Endothelial cell (in vitro differentiated cells): ENCODE data around the genes GPNMB and NPY.

DNA sequence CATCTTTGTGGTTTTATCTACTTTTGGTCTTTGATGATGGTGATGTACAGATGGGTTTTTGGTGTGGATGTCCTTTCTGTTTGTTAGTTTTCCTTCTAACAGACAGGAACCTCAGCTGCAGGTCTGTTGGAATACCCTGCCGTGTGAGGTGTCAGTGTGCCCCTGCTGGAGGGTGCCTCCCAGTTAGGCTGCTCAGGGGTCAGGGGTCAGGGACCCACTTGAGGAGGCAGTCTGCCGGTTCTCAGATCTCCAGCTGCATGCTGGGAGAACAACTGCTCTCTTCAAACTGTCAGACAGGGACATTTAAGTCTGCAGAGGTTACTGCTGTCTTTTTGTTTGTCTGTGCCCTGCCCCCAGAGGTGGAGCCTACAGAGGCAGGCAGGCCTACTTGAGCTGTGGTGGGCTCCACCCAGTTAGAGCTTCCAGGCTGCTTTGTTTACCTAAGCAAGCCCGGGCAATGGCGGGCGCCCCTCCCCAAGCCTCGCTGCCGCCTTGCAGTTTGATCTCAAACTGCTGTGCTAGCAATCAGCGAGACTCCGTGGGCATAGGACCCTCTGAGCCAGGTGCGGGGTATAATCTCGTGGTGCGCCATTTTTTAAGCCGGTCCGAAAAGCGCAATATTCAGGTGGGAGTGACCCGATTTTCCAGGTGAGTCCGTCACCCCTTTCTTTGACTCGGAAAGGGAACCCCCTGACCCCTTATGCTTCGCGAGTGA lies 49.1 kb upstream of the FERD3L start:
- PRO-cap: unidirectional peak, plus-strand start at position 443 of the sequence

GRCh38 chr7:20179511-20180051 lies 37.6 kb downstream of the MACC1 start:
- PRO-cap: no peak

DNA sequence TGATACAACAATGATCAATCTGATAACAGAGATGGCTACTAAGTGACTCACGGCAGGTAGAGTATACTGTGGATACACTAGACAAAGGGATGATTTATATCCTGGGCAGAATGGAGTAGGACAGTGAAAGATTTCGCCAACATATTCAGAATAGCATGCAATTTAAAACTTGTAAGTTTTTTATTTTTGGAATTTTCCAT lies 34.2 kb upstream of the ITGB8 start:
- PRO-cap: no peak

DNA sequence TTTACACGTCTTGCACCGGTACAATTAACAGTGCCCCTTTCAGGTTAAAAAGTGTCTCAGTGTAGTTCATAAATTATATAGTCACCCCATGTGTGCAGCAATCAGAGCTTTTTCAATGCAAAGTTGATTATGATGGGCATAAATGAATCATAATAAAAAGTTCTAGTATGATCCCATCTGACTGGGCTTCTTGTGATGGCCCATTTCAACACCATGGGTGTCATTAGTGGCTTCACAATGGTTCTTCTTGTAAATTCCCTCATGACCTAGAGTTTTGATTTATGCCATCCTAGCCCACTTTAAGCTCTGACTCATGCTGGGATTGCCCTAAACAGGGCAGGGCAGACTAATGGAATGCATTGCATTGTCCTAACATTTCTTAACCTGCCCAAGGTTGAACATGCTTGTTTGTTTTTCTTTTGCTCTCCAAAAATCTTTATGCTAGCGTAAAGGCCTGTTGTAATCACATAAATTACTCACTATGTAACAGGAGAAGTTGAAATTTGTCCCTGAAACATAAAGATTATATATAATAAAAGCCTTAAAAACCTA lies 22.2 kb downstream of the ITGB8 start:
- PRO-cap: no peak

DNA sequence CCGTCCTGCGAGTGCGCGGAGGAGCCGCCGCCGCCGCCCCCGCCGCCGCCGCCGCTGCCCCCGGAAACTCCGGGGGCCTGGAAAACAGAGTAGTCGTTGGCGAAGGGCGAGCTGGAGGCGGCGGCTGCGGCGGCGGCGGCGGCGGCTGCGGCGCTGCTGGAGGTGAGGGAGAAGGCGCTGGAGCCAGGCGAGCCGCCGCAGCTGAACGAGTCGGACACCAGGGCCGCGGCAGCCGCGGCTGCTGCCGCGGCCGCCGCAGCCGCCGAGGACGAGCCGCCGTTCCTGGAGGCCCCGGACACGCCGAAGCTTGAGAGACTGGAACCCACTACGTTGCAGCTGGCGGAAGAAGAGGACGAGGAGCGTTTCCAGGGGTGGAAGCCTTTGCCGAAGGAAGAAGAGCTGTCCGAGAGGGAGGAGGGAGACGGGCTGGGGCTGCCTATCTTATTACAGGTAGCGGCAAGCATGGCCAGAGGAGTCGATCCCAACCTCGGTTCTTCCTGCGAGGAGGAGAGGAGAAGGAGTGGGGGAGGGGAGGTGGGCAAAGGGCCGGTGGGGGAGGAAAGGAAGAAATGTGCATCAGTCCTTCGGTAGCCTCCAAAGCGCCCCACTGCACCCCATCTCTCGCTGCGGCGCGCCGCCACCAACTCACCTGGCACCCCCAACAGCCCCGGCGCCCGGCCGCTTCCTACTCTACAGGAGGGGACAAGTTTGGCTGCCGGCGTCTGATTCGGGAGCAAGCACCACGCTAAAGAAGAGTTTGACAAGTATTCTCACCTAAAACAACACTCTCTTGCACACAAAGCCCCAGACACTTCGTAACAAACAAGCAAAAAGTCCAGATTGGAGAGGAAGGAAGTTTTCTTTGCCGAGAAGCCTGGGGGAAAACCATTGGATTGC lies 1.1 kb downstream of the SP8 start:
- PRO-cap: no peak

DNA sequence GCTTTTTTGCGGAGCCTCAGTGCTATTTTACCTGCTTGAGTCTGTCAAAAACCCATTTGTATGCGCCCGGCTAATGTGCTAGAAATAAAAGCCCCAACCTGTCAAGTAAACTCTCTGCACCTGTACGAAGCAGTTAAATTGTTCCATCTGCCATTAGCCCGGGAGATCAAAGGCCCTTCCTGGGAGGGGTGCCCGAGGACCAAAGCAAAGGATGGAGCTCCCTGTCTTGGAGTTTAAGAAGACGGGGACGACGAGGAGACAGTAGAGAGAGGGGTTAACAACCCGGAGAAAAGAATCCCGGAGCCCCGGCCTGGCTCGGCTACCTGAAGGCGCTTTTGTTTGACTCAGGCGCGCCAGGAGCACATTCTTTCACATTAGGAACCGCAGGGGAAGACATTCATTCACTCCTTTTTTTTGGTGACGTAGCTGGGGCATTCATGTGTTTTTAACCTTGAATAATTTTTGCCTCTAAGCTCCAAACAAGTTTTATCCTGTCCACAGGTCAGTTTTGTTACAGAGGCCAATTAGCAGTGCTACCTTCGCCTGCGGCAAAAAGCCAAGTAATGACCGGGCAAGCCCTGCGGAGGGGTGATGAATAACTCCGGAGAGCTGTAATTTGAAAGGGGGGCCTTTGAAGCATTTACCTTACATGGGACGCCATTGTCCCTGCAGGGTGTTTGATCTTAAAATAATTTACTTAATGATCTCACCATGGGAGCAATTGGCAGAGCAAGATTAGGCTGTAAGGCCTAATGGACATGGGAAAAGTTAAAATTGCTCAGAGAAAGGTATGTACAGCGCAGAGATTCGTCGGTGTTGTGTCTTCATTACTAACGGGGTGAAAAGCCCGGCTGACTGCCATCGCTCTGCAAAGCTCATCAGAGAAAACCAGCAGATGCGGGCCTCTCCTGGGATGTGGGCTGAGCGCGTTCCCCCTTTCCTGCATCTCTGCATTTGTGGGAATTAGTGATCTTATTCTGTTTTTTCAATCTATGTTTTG lies 258.0 kb upstream of the SP4 start:
- PRO-cap: no peak

- PRO-cap: bidirectional peak, plus-strand start at chr7:22208106, minus-strand start at chr7:22208013
Observed at GRCh38 chr7:22207816-22208385, 149.1 kb downstream of the RAPGEF5 start.

DNA sequence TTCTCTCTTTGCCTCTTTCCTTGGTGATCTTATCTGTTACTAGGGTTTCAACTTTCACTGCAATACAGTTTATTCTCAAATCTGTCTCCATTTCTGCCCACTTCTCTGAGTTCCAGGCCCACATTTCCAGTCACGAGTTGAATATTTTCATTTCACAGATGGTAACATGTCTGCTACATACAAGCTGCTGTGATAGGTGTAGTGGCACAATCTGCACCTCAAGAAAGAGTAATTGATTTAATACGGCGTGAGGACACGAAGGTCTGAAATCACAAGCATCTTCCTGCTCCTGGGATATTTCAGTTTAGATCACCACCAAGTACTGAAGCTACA lies 120.8 kb downstream of the RAPGEF5 start:
- PRO-cap: no peak

DNA sequence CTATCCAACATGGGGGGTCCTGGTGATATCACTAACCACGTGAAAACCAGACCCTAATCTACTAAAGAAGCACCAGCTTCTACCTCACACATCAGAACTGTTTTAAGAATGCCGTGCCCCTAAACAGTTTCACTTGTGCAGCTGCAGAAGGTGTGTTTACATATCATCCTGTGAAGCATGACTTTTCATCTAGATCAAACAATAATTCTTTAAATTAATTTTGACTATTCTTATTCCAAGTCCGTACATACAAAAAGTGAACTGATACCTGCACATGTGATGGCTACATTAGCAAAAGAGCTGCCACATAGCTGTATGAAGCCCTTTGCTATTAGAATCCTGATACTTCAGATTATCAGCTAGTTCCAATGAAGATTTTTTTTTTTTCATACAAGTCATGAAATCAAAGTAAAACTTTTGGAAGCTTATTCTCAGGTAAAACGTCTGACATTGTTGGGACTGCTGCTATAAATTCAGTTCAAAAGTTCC lies 60.9 kb downstream of the STEAP1B start:
- PRO-cap: no peak

DNA sequence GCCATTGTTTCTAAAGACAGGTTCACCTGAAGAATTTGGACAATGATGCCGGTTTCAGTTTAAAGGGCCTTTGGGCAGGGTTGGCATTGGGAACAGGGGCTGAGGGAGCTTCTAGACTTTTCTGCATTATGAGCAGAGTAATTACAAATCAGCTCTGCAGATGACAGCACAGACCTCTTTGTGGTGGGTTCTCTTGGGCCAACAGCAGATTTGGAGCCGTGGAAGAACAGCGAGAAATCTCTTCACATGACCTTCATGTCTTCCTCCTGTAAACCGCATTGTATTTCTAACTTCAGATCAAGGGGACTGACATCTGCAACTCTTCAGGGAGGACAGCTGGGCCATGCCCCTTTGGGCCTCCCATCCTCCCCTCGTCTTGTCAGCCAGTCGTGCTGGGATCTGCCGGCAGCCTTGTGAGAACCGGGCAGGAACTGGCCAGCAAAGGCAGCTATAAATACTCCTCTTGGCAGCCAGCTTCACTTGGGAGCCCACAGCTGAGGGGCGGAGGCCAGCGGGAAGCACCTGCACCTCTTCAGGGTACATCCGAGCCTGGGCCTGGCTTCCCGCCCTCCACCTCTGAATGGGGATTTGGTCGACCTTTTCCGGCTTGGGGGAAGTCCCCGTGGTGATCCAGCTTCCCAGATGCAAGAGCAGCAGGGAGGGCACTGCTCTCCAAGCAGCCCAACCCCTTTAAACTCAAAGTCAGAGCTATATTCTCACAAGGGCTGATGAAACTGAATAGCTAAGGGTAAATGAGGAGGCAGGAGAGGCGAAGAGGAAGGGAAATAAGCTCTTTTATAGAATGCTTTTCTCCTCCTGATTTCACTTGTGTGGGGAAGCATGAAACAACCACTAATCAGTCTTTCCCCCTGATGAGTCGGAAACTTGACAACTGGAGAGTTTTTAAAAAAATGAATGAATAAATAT lies 54.7 kb downstream of the STEAP1B start:
- PRO-cap: no peak

- PRO-cap: bidirectional peak, plus-strand start at chr7:22703334, minus-strand start at chr7:22703160
Observed at GRCh38 chr7:22702819-22703492, 24.0 kb upstream of the IL6 start.

DNA sequence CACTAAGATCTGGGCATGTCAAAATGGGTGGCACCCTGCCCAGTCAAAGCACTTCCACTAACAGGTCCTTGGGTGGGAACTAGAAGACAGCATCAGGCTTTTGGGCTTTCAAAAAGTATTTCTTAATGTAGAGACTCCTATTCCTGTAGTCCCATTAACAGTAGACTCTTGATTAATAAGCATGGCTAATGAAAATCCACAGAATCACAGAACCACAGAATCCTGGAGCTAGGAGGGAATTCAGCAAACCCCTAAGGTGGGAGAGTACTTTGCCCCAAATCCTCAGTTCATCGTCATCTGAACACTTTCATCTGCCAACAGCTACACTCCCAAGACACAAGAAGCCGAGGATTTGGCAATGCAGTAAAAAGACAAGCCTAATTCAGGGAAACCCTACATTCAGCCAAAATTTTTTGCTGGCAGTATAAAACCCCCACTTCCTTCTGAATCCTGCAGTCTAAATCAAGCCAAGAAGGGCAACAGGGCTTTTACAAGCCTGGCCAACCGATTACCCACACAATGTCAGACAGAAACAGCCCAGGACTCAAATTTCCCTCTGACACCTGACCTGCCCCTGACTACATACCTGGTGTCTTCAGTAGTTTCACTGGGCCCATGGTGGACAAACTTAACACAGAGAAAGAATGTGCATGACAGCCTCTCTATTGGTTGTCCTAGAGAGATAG lies 5.9 kb upstream of the IL6 start:
- PRO-cap: no peak

GRCh38 chr7:22728341-22728985 lies 1.5 kb downstream of the IL6 start:
- PRO-cap: no peak

DNA sequence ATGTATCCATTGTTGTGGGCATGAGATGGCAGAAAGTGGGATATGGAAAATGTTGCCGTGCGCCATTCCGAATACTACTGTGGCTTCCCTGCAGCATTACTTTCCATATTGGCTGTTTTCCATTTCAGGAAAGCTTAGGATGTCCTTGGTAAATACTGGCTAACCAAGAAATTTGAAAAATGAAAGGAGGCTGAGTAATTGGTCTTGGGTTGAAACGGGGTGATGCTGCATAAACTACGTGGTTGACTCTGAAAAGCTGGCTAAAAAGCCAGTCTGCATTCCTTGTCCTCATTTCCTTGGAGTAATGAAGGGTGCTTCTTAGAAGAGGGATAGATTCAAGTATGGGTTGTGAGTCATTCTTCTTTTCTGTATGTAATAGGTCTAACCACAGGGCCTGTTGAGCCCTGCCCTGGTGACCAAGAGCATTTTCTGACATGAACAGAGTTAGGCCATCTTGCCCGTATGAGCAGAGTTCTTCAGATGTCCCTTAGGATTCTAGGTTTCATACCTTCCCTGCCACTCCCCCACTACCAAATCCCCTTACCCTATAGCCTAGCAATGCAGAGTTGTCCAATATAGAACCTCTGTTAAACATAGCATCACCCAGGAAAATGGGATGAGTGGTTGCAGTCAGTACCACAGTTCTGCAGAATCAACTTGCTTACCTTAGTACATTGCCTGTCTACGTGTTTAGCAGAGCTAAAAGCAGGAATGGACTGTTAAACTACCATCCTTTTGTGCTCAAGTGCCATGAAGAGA lies 36.4 kb upstream of the TOMM7 start:
- PRO-cap: no peak

DNA sequence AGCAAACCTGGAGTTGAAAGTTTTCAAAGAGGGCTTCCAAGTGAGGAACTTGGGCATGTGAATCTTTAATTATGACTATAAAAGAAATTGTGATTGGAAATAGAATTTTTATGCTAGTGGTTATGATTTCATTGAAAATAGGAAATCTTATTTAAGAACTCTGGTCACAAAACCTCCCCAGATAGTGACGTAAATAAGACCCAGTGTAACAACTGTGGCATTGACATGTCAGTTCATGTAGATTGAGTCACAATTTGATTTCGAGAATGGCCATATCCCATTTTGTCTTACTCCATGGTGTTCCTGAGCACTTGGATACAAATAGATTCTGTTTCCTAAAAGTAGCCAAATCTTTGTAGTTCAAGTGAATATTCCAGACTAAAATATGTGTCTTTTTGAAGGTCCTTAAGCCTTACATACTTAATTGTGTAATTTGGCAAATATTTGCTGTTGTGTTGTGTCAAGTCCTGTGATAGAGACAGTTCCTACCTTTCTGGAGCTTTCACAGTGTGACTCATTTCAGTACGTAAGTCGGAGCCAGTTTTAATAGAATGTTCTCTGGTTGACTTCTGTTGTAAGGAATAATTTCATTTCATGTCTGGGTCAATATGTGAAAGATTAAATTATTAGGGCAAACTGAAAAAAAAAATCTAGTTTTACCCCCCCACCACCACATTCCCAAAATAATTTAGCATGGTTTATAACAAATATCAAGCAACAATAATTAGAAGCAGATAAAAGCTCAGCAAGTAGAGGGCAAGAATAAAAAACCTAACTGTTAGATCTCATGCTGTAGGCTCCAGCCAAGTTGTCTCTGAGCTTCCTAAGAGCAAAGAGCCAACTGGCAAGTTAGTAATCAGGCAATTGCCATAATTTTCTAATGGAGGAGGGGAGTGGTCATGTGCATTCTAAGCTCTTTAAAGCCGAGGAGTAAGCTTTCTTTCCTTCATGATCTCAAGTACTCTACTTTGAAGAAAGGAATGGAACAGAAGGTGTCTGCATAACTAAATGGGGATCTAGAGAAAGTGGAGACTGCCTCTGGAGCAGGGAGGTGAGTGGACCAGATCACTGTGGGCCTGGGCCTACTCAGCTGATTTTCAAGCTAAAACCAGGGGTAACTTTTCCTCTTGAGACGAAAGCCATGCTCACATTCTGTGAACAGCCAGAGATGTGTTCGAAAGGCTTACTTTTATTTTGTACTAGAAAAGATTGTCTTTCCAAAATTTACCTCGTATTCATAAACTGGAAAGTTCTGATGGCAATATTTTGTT lies 37.4 kb upstream of the TOMM7 start:
- PRO-cap: no peak

- PRO-cap: no peak
Observed at GRCh38 chr7:23009754-23010081, 4.2 kb downstream of the HYCC1 start.

DNA sequence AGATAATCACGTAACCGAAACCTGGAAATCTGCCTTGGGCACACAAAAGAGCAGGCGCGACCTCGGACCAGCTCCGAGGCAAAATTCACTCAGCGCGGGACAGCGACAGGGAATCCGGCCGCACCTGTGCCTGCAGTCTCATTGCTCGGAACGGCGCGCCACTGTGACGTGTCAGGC lies 159 bp upstream of the KLHL7 start:
- PRO-cap: bidirectional peak, plus-strand start outside the sequence, minus-strand start at position 143 of the sequence

GRCh38 chr7:23246518-23247094 lies at the start of gene GPNMB:
TSS of gene GPNMB (plus strand) at chr7:23246775.
- PRO-cap: no peak

DNA sequence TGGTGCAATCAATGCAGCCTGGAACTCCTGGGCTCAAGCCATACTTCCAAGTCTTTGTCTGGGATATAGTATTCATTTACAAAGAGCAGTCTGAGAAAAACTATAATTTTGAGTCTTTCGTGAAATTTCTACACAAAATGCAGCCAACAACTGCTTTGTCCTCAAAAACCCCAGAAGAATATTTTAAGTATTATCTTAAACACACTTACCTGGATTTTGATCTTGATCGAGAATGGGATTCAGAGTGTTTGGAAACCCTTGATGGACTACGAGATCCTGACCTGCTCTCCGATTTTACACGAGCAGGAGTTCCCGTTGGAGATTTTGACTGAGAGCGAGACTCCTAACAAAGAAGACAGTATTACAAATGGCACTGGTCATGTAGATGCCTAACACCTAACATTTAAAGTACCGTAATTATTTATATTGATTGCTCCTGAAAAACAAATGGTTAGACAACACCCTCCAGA lies 10.2 kb downstream of the TRA2A start:
- PRO-cap: no peak

DNA sequence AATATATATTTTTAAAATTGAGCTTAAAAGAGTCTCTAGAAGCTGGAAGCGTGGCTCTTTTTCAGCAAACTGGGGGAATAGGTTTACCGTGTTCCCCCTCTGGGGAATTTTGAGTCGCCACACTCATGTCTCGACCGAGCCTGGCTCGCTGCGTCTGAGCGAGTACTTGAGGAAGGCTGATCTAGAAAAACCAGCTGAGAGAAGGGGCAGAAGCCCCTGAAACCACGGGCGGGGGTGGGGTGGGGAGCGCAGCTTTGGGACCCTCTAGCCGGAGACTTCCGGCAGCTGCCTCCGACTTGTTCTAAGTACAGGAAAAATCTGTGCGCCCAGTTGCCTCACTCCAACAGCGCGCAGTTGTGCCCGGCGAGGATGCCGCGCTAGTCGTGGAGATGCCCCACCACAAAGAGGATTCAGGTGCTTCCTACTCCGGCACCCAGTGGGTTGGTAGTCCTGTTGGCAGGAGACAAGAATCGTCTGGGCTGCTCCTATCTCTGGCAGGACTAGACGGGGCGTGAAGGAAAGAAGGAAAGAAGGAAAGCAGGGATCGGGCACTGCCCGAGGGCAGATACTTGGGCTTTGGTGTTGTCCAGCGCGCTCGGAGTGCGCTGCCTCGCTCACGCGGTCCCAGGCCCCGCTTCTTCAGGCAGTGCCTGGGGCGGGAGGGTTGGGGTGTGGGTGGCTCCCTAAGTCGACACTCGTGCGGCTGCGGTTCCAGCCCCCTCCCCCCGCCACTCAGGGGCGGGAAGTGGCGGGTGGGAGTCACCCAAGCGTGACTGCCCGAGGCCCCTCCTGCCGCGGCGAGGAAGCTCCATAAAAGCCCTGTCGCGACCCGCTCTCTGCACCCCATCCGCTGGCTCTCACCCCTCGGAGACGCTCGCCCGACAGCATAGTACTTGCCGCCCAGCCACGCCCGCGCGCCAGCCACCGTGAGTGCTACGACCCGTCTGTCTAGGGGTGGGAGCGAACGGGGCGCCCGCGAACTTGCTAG lies at the start of gene NPY:
NPY (plus strand) TSS at position 841 of the 988 bp plus-strand sequence.
- PRO-cap: no peak